Suprapubic skin (tissue), 4 donors: ENCODE measurements around a stretch of chr2.

DNA sequence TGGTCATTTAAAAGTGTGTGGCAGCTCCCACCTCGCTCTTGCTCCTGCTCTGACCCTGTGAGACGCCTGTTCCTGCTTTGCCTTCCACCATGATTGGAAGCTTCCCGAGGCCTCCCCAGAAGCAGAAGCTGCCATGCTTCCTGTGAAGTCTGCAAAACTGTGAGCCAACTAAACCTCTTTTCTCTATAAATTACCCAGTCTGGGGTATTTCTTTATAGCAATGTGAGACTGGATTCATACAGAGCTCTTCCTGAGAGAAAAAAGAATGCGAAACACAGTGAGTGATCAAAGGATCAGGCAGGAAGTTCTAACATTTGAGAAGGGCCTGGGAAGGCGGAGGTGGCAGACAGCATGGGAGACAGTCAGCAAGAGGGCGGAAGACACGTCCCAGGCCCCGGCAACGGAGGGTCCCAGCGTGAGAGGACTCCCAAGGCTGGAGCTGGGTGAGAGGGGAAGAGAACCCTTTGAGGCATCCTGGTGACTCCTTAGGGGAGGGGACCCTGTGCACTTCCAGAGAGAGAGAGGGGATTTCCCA lies 102.5 kb upstream of the FAM240C start:
- PRO-cap, result no peak
- RAMPAGE, long total RNA, 4 experiments, result no peak in any of the 4 experiments